Right atrium auricular region (tissue), 2 donors: ENCODE measurements around the gene FAM43A.

DNA sequence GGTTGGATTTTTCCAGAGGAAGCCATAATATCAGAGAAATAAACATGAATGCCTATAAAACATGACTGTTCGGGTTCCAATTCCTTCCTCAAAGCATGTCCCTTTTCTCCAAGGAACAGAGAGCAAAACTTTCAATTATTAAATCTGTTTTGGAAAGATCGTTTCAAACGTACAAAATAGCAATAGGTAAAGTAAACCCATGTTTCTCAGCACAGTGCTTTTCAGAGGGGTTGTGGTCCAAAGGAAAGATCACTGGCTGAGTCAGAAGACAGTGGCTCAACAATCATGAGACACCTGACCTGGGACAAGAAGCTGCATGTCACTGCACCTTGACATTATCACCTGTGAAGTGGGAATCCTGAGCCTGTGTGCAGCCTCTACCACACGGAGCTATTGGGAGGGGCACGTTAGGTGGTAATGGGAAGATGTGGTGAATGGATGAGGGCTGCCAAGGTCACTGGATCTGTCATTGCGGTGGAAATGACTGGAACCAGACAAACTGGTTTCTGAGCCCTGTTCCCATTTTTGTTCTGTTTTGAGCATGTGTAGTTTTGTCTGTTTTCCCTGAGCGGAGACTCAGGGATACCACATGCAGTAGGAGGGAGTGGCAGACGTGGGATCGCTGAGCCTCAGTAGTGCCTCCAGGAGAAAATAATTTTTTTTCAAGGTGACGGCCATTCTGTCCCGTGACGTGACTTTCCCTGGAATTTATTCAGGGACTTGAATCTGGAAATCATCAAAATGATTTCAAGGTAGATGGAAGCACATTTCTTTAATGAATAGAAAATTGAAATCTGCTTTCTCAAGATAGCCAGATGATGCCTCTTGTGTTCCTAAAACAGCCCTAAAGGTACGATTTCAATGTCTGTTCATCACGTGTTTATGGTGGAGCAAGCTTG, 235.5 kb downstream of the OPA1 start:
- PRO-cap: no peak
- RAMPAGE, long total RNA, 2 experiments: no peak in any of the 2 experiments

- PRO-cap: no peak
- RAMPAGE, long total RNA, 2 experiments: no peak in any of the 2 experiments
These were observed 238.1 kb upstream of the HES1 start for GRCh38 chr3:193897906-193898134.

DNA sequence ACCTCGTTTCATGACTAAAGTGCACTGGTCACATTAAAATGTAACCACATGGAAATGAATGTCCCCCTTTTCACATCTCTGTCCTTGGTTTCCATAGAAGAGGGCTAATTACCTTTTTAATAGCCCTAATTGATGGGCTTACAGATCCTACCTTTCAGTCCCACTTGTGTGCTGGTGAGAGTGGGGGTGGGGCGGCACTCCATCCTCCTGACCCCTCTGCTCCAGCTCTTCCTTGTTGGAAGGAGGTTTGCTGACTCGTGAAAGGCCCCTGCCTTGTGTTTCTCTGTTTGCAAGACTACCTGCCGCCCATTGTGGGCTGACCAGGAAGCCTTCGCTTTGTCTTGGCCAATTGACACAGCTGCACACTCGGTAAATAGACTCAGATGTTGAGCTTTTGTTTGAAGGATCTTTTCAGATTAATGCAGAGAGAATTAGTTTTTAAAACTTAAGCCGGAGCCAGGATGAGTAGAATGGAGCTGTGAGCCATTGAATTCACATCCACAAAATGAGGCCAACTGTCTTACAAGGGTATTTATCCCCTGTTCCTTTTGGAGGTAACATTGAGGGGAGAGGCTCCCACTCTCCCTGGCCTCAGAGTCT, 197.3 kb upstream of the HES1 start:
- PRO-cap: no peak
- RAMPAGE, long total RNA, 2 experiments: no peak in any of the 2 experiments

GRCh38 chr3:194101514-194101911, 34.4 kb upstream of the HES1 start:
- PRO-cap: no peak
- RAMPAGE, long total RNA, 2 experiments: no peak in any of the 2 experiments

- PRO-cap: no peak
- RAMPAGE, long total RNA, 2 experiments: no peak in any of the 2 experiments
These were observed 9.4 kb upstream of the HES1 start for GRCh38 chr3:194126558-194126895.

GRCh38 chr3:194138721-194140072, 3.2 kb downstream of the HES1 start:
- PRO-cap: bidirectional peak, plus-strand start at chr3:194139721, minus-strand start at chr3:194139623
- RAMPAGE, long total RNA, 2 experiments: no peak in any of the 2 experiments

DNA sequence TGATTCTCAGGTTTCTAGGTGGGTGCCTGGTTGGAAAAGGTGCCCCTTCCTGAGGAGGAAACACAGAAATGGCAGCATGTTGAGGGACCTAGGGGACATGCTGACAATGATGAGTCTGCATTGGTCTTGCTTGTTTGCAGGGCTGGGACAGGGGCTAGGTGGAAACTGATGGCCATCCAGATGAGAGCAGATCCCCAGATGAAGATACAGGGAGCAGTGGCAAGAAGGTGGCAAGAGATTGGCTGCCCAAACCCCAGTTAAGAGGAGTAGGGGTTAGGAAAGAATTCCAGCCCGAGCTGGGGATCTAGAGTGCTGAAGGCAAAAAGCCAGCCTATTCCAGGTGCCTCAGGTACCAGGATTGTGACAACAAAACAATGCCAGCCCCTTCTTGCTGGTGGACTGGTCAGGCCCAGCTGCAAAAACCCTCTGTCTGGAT, 98.2 kb downstream of the CPN2 start:
- PRO-cap: no peak
- RAMPAGE, long total RNA, 2 experiments: no peak in any of the 2 experiments

GRCh38 chr3:194255129-194255997, 95.8 kb downstream of the CPN2 start:
- PRO-cap: bidirectional peak, plus-strand start at chr3:194255777, minus-strand start at chr3:194255365
- RAMPAGE, long total RNA, 2 experiments: no peak in any of the 2 experiments

- PRO-cap: bidirectional peak, plus-strand start at chr3:194268466, minus-strand start at chr3:194268164
- RAMPAGE, long total RNA, 2 experiments: no peak in any of the 2 experiments
These were observed 83.3 kb downstream of the CPN2 start for GRCh38 chr3:194267822-194268316.

DNA sequence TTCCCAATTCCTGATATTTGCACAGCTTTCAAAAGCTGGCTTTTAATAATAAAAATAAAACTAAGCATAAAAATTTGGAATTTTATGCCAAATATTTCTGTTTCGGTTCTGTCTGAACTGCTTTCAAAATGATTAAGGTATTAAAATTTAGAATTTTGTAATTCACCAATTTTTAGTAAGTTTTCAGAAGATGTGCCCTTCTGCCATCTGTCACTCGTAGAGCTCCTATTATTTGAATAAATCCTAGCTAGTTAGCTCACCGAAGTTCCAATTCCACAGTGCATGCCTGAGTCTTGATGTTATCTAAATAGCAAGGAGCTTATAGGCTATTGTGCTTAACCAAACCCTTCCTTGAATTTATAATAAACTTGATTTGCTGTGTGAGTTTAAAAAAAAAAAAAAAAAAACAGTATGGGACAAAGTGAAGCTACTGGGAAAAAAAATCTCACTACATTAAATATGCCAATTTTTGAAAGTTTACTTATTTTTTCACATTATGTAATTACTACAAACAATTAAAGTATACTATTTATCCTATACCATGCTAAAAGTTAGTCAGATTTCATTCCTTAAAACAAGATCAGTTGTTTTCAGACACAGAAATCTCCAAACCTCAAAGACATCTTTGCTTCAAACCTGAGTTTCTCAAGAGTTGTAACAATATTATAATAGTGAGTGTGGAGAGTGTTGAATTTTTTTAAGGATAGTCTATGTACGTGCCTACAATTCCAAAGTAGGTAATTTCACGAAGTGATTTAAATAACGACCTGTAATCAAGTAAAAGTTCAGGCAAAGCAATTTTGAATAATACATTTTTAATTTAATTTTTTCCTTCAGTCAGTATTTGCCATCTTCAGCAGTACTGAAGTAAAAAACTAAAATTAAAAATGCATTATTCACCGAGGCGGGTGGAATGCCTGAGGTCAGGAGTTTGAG, 18.5 kb downstream of the ATP13A3 start:
- PRO-cap: unidirectional peak, minus-strand start at position 234 of the sequence
- RAMPAGE, long total RNA, 2 experiments: start-site peak on the minus strand in 1 of 2 experiments, centred at positions 236 to 603 of the sequence, 6 to 8 reads per replicate

GRCh38 chr3:194474775-194475265, 12.0 kb downstream of the ATP13A3 start:
- PRO-cap: no peak
- RAMPAGE, long total RNA, 2 experiments: no peak in any of the 2 experiments

DNA sequence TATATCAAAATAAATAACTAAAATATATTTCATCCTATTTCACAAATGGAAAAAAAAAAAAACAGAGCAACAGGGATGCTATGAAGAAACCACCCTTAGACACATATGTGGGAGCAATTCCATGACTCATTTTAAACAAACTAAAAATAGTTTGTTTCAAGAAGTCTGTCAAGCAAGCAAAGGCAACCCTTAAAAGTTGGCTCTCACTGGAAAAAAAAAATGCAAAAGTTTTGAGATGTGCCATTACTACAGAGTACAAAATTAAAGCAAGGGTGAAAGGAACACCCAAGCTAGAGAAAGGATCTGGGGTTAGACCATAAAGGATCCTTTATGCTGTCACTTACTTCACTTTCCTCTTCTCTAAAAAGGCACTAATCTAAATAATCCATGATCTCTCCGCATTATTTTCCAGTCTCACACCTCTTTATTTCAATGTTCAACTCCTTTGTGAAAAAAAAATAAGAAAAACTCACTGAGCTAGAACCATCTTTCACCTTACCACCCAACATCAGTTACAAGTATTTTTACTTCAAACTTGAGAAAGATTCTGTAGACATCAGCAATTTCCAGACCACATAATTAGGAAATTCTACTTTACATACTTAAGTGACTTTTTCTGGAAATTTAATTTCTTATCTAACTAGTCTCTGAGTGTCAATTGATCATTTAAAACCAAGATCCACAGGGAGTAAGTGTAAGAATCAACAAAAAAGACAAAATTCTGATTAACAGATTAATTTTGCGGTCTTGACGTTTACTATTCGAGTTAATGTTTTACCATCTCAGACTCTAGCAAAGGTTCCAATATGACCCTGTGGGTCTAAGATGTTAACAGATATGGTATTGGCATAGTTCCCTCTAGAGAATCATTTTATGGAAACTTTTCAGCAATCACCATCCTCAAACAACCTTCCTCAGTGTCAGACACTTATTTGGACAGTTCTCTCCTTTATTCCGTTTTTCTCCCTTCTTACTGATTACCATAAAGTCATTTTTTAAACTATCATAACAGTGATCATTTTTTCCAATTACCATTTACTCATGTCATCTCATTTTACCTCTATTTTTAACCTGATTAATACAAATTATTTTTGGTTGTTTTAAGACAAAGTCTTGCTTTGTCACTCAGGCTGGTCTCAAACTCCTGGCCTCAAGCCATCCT, 5.2 kb downstream of the ATP13A3 start:
- PRO-cap: no peak
- RAMPAGE, long total RNA, 2 experiments: no peak in any of the 2 experiments

- PRO-cap: no peak
- RAMPAGE, long total RNA, 2 experiments: no peak in any of the 2 experiments
These were observed 1.5 kb upstream of the ATP13A3 start for GRCh38 chr3:194488388-194488643.

- PRO-cap: no peak
- RAMPAGE, long total RNA, 2 experiments: no peak in any of the 2 experiments
These were observed 50.0 kb upstream of the ATP13A3 start for GRCh38 chr3:194536747-194537348.

GRCh38 chr3:194587737-194588348, 45.4 kb downstream of the TMEM44 start:
- PRO-cap: no peak
- RAMPAGE, long total RNA, 2 experiments: no peak in any of the 2 experiments

DNA sequence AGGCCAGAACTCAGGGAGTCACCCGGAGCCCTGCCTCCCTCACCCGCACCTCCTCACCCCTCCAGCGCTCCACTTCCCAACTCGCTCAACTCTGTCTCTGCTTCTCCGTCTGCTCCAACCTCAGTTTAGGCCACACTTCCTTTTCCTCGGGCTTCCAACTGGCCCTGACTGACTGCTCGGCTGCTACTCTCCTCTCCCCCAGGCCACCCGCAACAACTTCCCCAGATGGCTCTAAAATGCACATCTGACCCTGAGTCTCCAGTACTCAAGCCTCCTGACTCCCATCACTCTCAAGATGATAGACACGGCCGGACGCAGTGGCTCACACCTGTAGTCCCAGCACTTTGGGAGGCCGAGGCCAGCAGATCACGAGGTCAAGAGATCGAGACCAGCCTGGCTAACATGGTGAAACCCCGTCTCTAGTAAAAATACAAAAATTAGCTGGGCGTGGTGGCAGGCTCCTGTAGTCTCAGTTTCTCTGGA, 23.5 kb downstream of the TMEM44 start:
- PRO-cap: no peak
- RAMPAGE, long total RNA, 2 experiments: no peak in any of the 2 experiments

DNA sequence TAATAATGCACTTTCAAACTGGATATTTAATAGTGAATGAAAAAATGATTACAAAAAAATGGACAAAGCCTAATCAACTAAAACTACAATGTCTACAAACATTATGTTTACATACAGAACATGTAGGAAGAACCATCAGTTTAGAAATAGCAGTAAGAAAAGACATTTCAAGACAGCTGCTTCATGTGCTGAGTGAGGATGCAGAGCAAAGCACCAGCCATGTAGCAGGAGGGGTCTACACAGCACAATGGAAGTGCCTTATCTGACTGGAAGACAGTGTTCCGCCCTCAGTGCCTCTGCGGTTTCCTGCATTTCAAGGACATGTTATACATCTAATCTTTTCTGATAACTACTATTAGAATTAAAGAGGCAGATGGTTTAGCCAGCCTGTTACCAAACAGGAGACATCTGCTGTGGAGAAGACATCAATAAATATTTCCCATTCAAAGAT, 10.7 kb downstream of the LSG1 start:
- PRO-cap: no peak
- RAMPAGE, long total RNA, 2 experiments: no peak in any of the 2 experiments

DNA sequence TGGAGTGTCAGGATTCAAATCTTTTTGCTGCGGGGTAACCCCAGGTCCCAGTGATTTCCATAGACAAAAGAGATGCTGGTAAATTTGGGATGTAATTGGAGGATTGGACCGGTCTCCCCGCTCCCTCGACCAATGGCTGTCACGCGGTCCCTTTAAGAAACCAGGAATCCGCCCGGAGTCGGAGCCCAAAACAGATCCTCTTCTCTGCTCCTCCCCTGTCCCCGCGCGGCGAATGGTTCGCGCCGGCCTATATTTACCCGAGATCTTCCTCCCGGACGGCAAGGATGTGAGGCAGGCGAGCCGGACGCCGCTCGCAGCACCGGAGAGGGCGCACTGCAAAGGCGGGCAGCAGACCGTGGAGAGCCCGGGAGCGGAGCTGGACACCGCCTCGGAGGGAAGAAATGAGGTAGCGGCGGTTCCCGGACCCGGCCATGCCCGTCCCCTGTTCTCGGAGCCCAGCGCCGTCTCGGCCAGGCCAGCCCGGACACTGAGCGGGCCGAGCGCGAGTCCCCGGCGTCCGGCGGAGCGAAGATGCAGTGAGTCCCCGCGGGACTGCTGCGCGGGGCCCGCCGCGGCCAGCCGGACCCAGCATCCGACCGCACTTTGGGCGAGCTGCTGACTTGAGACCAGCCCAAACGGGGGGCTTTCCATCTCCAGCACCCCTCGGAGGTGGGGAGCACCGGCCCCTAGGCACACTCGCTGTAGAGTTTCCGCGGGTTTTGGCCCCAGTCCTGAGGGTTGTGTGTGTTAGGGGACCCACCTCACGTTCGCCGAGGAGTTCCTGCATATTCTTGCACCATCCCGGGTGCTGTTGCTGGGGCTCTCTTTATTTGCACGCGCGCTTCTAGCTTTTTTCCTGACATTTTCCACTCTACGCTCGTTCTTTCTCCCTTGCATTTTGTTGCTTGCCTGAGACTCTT, at the start of gene FAM43A:
FAM43A (plus strand) TSS at position 281 of the 920 bp plus-strand sequence.
- PRO-cap: unidirectional peak, plus-strand start at position 281 of the sequence
- RAMPAGE, long total RNA, 2 experiments: start-site peak on the plus strand in 1 of 2 experiments, centred at positions 230 to 713 of the sequence, 7 to 20 reads per replicate

- PRO-cap: no peak
- RAMPAGE, long total RNA, 2 experiments: no peak in any of the 2 experiments
These were observed 2.9 kb downstream of the FAM43A start for GRCh38 chr3:194688501-194688988.

DNA sequence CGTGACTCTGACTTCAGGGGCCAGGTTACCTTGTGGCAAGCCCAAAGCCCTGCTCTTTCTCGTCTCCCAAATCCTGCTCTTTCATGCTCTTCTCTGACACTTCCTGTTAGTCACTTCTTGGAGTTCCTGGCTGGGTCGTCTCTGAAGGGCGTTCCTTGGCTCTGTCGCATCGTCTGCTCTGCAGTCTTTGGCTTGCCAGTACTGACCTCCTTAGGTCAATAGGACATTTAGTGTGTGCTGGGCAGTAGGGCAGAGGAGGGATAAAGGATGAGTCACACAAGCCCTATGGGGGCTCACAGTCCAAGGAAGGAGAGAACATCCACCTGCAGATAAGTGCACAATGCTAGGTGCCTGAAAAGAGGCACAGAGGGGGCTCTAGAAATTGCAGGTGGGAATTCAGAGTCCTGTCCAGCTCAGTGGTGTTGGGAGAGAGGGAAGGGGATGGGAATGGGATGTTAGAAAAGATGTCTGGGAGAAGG, 87.6 kb downstream of the FAM43A start:
- PRO-cap: no peak
- RAMPAGE, long total RNA, 2 experiments: no peak in any of the 2 experiments